Mesangial cell (primary cell): ENCODE measurements around the gene SYAP1.

GRCh38 chrX:15827630-15828364, 26.8 kb downstream of the AP1S2 start:
- RAMPAGE, long total RNA: no peak

DNA sequence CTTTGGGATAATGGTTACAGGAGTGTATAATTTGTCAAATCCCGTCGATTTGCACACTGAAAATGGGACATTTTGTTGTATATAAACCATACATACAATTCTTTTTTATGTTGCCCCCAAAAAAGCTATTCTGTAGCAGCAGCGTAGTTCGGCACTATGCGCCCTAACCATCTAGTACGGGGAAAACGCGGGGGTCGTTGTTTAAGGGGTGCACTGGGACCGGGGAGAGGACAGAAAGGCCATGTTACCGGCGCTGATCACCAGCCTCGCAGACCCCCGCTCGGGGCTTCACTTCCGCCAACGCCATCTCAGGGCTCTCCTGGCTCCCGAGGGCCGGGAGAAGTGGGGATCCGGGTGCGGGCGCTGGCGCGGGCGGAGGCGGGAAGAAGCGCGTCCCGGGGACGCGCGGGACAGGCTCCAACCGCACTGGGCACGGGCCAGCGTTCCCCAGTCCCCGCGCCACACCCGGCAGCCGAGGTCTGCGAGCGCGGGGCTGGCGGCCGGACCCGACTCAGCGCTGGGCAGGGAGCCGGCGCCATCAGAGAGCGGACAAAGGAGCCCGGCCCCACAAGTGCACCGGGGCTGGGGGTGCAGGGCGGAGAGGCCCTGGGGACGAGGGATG, 697 bp downstream of the CTPS2 start:
- RAMPAGE, long total RNA: no peak

GRCh38 chrX:16719048-16720435, at the start of gene SYAP1:
Gene SYAP1, plus strand, starts transcription at chrX:16719612.
- RAMPAGE, long total RNA: start-site peak on the plus strand at chrX:16719600-16719656, 2,421 reads

- RAMPAGE, long total RNA: no peak
These were observed 26.9 kb downstream of the RBBP7 start for GRCh38 chrX:16842964-16843878.

GRCh38 chrX:17021830-17022529, 75.5 kb downstream of the REPS2 start:
- RAMPAGE, long total RNA: no peak

GRCh38 chrX:17081637-17082442, 135.4 kb downstream of the REPS2 start:
- RAMPAGE, long total RNA: no peak

GRCh38 chrX:17149195-17150014, 202.9 kb downstream of the REPS2 start:
- RAMPAGE, long total RNA: no peak

DNA sequence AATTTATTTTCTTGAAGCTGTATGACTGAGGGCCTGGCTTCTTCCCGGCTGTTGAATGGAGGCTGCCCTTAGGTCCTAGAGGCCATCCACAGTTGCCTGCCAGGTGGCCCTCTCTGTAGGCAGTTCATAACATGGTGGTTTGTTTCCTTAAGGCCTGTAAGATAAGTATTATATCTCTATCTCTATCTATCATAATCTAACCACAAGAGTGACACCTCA, 201.8 kb upstream of the NHS start:
- RAMPAGE, long total RNA: no peak

DNA sequence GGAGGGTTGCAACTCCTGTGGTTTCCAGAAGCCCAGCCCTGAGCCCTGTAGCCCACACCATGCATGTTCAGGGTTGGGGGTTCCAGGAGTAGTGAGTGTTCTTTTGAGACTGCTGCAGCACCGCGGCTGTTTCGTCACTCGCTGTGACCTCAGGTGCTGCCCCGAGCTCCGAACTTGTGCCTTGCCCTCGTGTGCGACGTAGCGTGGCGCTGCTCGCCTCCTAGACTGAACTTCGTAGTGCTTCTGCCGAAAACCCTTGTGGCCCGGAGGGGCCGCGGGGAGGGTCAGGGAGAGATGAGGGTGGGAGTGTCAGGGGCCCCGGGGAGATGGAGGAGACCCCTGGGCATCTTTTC, 1.7 kb downstream of the NHS start:
- RAMPAGE, long total RNA: no peak

GRCh38 chrX:17414252-17414862, 39.4 kb downstream of the NHS start:
- RAMPAGE, long total RNA: no peak

- RAMPAGE, long total RNA: no peak
These were observed 178.5 kb downstream of the NHS start for GRCh38 chrX:17553444-17553892.

GRCh38 chrX:17718348-17719077, 18.8 kb upstream of the SCML1 start:
- RAMPAGE, long total RNA: no peak

DNA sequence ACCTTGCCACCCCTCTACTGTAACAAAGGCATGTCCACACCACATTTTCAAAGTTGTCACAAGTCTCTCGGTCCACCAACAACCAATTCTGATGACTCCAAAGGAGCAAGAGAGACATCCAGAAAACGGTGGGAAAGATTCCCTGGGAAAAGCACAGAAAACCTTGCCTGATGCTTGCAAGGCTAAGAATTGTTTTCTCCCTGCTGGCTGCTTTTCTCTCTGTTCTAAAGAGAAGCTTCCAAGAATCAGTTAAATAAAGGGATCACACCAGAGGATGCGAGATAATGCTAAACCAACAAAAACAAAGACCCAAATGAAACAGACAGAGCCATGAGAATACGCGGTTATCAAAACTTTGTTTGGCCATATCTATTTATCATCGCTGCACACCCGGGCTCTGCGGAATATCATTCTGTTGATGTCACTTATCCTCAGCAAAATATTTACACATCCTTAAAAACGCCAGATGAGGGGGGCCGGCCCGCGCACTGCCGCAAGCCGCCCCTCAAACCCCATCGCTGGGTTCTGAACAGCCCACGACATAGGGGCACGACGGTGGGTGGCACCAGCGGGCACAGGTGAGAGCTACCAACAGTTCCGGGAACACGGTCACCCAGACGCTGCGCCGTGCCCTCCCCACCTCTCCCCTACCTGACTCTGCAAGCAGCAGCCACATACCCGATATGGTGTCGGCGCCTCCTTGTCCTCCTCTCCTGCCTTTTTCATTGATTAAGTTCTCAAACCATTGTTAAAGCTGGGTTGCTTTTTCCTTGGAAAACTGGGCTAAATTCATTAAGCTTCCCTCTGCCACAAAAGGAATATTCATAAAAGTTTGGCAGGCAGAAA, 1.7 kb downstream of the RAI2 start:
- RAMPAGE, long total RNA: no peak

GRCh38 chrX:18603645-18604783, 67.9 kb downstream of the RS1 start:
- RAMPAGE, long total RNA: no peak

DNA sequence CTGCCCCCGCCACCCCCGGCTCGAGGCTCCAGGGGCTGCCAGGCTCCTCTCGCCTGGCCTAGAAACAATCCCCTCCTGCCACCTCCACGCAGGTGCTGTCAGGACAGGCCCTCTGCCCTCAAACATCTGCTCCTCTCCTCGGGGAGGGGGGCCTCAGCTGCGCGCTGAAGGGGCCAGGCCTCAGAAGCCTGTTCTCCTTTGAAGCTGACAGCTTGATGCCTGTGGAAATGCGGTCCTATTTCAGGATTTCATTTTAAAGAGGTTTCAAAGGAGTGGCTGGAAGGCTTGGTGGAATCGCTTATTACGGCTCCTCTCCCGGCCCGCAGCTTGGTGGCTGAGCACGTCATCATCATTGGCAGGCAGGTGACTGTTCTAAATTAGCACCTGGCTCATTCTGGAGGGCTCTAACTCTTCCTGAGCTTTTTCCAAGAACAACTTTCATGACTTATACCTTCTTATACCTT, 92.8 kb downstream of the PHKA2 start:
- RAMPAGE, long total RNA: no peak

GRCh38 chrX:18927227-18927560, 56.7 kb downstream of the PHKA2 start:
- RAMPAGE, long total RNA: no peak

DNA sequence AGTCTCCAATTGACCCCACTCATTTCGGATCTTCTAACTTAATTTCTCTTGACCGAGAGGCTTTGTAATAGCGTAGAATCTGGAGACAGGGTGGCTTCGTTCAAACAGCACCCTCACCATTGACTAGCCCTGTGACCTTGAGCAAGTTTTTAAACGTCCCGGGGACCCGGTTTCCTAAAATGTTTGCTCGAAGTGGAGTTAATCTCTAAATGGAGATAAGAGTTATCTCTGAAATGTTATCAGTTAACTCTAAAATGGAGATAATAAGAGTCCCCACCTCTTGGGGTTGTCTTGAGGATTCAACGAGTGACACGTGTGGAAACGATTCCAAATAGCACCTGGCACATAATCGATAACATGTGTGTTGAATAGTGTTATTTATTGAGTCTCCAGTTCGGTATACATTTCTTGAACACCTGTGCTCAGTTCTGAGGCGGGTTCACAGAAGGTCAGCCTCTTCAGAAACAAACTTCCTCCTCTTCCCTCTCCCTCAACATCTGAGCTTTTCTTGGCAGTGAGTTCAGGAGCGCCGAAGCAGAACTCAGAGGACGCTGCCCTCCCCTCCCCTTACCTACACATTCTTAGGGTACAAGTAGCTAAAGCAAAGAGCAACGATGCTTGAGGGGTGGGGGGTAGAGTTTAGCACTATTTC, 823 bp downstream of the PDHA1 start:
- RAMPAGE, long total RNA: no peak

- RAMPAGE, long total RNA: no peak
These were observed 80.0 kb downstream of the SH3KBP1 start for GRCh38 chrX:19807376-19807918.

DNA sequence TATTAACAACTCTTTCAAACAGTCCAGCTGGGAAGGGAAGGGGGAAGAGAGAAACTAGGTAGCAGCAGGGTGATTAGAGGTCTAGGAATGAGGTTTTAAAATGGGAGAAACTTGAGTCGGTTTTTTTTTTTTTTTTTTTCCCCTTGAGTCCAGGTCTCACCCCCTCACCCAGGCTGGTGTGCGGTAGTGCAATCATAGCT, 4.3 kb downstream of the BCLAF3 start:
- RAMPAGE, long total RNA: no peak

DNA sequence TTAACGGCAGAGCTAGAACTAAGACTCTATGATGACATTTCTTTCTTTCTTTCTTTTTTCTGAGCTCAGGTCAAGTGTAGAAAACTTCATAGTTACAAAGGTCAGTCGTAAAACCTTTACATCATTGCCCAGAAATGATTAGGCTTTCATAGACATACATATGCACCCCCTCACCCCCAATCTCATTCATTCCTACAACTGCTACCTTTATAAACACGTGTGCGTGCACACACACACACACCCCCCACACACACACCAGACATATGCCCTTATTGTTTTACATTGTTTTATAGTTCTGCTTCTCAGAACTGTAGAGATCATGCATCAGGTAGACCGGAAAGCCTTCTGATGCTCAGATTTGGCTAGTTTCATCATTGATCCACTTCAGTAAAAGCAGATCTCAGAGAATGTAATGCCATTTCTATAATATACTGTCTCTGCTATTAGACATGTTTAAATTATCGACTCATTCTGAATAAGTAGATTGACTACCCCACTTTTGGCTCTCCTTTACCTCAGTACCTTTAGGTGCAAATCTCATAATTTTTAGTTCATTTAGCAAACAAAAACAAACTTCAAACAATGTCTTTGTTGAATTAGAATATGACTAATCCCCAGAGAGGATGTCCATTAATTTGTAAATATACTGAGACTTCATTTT, 5.5 kb downstream of the EIF1AX start:
- RAMPAGE, long total RNA: no peak